Measurements from ENCODE around the genes CDK15 and FZD7.

- RRBS, result no CpG with 5 or more reads among the region's 5 CpGs
Measured at GRCh38 chr2:201119189-201119796, 3.3 kb downstream of the CFLAR start.

- RRBS, result no CpG with 5 or more reads among the region's 5 CpGs
Measured at GRCh38 chr2:201122113-201123339, 6.6 kb downstream of the CFLAR start.

GRCh38 chr2:201176123-201176799, 6.7 kb upstream of the CASP10 start:
- RRBS, result no CpG with 5 or more reads among the region's 10 CpGs

- RRBS, result no CpG with 5 or more reads among the region's 8 CpGs
Measured at GRCh38 chr2:201185625-201186259, 2.8 kb downstream of the CASP10 start.

GRCh38 chr2:201234251-201234570, 26.1 kb upstream of the CASP8 start:
- RRBS, result no CpG with 5 or more reads among the region's 10 CpGs

DNA sequence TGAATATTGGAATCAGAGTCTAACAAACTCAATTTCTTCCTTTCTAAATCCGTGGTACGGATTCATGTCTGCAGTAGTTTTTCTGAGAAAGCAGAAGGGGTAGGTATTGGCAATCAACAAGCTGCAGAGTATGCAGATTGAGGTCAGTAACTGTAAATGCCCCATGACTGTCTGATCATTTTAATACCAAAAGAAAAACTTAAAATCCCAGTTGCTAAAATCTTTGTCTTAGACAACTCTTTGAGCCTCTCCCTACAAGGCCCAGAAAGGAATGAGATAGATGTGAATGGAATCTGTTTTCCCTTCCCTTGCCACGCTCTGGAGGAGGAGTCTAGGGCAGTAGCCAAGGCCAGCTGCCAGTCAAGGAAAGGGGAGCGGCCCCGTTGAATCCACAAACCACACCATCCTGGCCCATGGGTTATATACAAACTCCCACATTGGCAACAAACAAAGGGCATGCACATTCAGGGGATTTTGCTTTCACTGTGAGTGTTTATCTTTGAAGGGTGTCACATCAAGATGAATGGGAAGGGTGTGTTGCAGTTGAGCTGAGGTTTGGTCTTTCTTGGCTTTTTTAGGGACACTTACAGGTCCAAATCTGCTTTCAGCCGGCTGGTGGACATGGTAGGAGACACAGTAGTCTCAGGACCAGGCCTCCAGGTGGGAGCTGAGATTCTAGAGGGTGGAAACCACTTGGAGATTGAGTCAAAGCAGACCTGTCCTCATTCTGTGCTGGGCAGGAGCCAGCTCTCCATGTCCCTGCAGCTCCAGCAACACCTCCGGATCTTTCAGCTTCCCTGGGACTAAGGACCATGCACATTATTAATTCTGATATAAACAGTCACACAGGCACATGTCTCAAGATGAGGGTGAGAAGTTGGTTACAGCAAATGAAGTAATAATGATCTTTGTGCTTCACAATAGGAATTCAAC, 5.9 kb upstream of the CASP8 start:
- RRBS, result no CpG with 5 or more reads among the region's 7 CpGs

- RRBS, result no CpG with 5 or more reads among the region's 13 CpGs
Measured at GRCh38 chr2:201643798-201644692, 742 bp upstream of the TMEM237 start.

DNA sequence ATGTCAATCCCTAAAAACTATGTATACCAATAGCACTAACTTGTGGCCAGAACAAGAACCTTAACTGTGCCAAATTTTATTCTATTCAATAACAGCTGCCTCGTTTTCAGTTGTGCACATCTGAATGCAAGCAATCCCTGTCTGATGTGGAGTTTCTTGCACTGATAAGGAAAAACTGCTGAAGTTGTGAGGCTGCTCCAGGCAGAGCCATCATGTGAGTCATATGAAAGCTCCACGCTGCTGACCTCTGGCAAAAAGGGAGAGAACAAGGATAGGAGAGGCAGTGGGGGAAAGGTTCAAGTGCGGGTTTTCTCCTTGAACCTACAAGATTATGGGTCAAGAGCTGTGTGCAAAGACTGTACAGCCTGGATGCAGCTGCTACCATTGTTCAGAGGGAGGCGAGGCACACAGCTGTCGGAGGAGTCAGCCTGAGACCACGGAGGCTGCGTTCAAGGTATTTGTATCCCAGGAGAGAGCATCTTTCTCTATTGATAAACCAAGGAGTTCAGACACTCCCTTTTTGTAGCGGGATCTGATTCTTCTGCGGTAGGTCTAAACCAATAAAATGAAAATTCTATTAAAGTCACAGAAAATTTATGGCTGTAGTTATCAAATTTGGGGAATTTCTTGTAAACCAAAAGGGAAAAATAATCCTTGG, at the start of gene CDK15:
Gene CDK15, plus strand, starts transcription at position 204 of the 658 bp plus-strand sequence.
- RRBS, result no CpG with 5 or more reads among the region's 9 CpGs

- RRBS, result no CpG with 5 or more reads among the region's 2 CpGs
Measured at GRCh38 chr2:201911368-201911681, 105.0 kb downstream of the CDK15 start.

GRCh38 chr2:201966814-201967405, 66.7 kb upstream of the FZD7 start:
- RRBS, result no CpG with 5 or more reads among the region's 16 CpGs

DNA sequence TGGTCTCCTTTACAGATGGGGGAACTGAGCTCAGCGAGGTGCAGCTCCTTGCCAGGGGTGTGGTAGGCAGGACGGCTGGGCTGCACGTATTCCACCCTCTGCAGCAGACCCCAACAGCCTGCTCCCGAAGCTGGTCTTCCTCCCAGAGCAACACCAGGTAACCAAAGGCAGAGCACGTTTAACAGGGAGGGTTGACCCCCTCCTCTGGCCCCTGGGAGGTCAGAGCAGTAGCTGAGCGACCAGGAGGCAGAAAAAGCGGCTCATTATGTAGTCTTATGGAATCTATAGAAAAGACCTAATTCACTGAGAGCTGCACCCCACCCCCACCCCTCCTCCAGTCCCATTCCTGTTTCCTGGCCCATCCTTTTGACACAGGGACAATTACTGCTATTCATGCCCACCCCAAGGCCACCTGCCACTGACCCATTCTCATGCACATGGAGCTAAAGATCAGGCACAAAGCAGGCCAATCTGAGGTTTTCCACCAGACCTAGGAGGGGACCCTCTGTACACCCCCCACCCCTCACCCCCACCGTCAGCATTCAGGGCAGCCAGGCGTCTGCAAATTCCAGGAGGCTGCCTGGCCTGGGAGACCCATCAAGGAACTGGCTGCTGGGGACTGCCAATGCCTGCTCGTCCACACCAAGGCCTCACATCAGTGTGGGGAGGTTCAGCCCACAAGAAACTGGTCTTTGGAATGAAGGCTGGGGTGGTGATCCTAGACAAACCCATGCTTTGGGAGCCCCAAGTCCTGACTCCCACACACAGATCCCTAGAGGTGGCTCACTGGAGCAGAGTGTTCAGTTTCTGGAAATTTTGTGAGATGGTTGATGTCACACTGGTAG, 60.8 kb upstream of the FZD7 start:
- RRBS, result no CpG with 5 or more reads among the region's 10 CpGs

DNA sequence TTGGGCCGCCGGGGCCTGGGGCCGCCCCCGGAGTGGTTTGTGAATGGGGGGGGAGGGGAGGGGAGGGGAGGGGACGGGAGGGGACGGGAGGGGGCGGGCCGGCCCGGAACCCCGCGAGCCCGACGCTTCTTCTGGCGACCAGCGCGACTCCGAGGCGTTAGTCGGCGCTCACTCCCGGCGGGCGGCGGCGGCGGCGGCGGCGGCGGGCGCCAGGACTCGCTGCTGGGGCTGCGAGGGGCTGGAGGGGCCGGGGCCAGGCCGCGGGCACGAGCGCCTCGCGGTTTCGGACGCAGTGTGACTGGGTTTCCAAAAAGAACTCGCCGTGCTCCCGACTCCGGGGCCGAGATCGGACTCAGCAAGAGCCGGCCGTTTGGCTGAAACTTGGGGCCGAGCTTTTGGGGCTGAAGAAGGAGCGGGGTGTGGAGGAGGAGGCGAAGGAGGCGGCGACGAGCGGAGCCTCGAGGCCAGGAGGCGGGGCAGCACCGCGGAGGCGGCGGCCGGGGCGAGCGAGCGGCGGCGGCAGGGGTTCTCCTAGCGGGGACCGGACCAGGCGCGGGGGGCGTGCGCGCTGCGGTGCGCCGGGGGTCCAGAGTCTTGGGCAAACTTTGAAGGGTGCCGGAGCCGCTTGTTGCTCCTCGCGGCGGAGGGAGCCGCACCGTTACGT, at the start of gene FZD7:
Gene FZD7, plus strand, starts transcription at position 157 of the 664 bp plus-strand sequence.
- RRBS, result 2% methylated on average over 42 of the region's 87 CpGs

GRCh38 chr2:202113496-202113945, 40.5 kb downstream of the KIAA2012 start:
- RRBS, result no CpG with 5 or more reads among the region's 5 CpGs

- RRBS, result no CpG with 5 or more reads among the region's 9 CpGs
Measured at GRCh38 chr2:202249848-202250415, 11.5 kb upstream of the SUMO1 start.

DNA sequence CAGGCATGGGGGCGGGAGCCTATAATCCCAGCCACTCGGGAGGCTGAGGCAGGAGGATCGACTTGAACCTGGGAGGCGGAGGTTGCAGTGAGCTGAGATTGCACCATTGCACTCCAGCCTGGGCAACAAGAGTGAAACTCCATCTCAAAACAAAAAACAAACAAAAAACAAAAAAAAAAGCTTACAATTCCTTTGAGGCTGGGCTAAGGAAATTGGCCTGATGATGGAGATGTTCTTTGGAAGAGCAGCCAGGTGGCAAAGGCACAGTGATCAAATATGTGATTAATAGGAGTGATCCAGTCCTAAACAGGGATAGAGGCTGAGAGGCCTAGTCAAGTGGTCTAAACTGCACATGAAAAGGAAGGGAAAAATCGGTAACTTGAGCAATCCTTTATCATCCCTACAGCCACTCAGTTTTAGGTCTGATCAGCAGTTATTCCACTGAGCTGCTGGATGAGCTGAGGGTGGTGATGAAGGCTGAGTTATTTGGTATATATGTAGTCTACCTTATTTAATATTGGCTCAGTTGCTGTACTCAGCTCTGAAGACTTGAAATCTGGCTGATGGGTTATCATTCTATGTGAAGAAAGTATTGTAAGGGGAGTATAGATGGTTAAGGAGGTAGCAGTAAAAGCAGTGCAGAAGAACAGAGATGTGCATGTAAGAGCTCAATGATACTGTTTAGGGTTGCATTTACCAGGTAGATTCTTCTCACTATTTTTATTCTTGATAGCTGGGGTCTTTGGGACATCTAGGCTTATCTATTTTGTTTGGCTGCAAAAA, 19.9 kb downstream of the BMPR2 start:
- RRBS, result no CpG with 5 or more reads among the region's 5 CpGs

DNA sequence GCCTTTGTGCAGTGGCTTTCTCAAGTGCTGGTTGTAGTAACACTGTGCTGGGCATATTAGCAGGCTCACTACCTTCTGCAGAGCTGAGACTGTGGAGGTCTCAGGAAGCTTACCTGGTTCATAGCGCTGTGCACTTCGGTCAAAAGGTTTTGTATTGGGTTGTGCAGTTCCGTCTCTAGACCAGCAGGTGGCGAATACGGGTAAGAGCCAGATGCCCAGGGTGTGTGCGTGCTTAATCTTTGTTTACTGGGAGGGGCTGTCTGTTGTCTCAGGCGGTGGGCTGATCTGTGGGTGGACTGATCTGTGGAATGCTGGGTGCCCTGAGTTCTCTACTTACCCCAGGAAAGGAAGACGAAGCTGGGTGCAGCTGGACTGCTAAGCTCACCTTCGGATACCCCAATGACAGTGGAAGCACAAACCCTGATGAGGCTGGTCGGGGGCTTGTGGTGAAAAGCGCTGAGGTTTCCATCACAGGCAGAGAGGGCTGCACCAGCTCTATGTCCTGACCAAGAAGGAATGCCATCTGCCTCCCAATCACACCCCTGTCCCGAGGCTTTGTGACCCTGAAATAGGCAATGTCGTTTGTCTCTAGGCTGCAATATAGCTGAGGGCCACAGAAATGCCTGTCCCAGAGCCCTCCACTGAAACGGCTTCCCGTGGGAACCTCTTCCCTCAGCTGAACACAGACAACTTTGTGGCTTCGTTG, 46.0 kb upstream of the FAM117B start:
- RRBS, result no CpG with 5 or more reads among the region's 16 CpGs

DNA sequence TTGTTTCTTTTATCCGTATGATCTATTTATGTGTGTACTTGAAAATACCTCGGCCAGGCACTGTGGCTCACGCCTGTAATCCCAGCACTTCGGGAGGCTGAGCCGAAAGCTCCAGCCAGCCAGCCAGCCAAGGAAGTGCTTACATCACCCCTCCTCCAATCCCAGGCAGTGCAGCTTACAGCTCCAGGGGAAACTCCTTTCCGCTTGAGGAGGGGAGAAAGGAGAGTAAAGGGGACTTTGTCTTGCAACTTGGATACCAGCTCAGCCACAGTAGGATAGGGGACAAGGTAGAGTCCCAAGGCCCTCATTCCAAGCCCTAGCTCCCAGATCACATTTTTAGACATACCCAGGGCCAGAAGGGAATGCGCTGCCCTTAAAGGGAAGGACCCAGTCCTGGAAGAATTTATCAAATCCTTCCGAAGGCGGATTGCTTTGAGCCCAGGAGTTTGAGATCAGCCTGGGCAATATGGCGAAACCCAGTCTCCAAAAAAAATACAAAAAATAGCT, 65.5 kb downstream of the ICA1L start:
- RRBS, result no CpG with 5 or more reads among the region's 10 CpGs

DNA sequence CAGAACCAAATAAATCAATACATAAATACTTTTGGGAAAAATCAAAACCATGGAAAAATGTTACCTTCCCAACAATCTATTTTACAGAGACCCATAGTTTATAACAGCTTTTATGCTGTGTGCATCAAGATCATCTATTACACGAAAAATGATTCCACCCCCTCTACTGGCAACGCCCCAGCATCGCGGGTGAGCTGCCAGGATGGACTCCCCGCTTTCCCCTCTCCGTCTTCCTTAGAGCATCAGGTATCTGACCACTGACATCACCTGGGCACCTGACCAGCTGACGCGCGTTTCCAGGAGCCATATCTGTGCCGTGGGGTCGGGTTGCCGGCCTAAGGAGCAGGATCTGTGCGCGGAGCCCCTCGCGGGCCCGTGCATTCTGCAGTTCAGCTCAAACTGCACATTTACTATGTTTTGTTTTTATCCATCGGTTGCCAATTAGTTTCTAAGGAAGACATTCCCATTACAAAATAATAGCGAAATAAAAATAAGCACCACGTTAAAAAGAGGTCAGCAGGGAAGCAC, 839 bp downstream of the ICA1L start:
- RRBS, result no CpG with 5 or more reads among the region's 20 CpGs

DNA sequence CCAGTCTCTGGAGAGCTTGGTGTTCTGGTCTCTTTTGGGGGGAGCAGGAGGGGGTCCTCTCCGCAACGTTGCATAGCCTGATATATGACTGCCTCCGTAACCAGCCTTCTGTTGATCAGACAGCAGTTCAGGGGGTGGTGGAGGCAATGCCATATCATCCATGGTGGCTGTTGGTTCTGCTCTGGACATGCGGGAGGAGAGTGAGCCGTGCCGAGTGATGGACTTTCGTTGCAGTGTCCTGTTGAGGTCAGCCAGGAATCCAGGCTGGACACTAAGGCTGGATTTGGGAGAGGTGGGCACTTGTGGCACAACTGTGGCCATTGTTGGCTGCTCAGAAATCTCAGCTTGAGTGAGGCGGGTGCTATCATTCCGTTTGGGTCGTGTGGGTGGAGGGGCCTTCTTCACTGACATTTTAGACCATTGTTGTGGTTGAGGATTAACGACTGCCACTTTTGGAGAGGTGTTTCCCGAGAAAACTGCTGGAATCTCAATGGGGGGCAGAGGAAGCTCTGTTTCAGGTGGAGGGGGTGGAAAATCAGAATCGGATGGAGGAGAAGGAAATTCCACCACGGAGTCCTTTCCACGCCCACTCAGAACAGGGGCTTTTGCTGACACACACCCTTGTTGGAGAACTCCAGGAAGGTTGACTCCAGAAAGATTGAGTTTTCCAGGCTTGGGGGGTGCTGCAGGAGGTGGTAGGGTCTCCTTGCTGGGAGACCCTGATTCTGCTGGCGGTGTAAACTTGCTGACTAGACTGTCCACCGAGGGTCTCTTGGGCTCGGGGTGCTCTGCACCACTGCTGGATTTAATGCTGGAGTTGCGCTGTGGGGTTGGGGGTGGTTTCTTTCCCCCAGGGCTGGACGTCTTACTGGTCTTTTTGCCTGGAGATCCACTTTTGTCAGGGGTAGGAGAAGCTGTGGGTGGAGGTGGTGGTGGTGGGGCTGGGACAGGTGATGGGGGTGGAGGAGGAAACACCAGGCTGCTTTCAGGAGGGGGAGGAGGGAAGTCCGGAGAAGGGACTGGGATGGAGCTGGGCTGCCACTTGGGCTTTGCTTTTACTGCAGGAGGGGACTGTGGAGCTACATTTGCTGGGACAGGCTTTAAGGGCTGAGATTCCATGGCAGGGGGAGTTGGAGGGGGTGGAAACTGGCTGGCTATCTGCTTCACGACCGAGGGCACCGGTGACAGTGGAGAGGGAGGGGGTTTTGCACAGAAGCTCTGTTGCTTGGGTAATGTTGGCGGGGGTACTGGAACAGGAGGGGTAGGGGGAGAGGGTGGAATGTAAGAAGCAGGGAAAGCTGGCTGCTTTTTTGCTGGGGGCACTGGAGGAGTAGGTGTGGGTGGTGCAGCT, 95.2 kb downstream of the RAPH1 start:
- RRBS, result no CpG with 5 or more reads among the region's 25 CpGs

DNA sequence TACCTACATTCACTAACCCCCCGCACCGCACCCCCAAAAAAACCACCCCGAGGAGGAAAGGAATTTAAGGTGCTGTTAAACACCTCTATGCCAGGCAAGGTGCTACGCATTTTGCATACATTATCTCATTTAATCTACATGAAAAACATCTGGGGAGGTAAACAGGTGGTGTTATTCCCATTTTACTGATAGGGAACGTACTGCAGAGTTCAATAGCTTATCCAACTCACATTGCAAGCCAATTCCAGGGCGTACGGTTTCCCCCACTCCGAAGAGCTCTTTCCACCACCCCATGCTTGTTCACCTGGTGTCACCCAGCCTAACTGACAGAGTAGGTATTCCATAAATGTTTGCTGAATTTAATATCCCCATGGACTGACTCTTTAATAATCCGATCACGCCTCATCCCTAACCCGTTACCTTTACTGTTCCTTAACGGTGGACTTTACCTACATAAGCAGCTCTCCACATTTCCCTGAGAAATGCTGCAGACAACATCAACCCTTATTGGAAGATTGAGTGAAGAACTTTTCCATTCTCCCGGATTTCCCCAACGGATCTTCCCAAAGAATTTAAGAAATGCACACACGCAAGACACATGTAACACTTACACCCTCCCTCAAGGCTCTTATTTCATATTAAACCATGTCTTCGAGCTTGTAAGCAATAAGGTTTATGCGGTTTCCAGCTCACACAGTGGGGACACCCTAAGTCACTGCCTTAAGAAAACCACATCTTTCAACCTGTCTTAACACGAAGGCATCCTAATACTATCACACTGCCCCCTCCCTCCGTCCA, 1.2 kb downstream of the RAPH1 start:
- RRBS, result no CpG with 5 or more reads among the region's 19 CpGs

All from renal cortical epithelial cell (primary cell).